Endometrial microvascular endothelial cells (primary cell): ENCODE measurements around a stretch of chr18.

- RAMPAGE, long total RNA = no peak
Observed at GRCh38 chr18:23521642-23522381, 18.5 kb downstream of the RMC1 start.

- RAMPAGE, long total RNA = no peak
Observed at GRCh38 chr18:23578484-23579122, 7.7 kb downstream of the NPC1 start.

DNA sequence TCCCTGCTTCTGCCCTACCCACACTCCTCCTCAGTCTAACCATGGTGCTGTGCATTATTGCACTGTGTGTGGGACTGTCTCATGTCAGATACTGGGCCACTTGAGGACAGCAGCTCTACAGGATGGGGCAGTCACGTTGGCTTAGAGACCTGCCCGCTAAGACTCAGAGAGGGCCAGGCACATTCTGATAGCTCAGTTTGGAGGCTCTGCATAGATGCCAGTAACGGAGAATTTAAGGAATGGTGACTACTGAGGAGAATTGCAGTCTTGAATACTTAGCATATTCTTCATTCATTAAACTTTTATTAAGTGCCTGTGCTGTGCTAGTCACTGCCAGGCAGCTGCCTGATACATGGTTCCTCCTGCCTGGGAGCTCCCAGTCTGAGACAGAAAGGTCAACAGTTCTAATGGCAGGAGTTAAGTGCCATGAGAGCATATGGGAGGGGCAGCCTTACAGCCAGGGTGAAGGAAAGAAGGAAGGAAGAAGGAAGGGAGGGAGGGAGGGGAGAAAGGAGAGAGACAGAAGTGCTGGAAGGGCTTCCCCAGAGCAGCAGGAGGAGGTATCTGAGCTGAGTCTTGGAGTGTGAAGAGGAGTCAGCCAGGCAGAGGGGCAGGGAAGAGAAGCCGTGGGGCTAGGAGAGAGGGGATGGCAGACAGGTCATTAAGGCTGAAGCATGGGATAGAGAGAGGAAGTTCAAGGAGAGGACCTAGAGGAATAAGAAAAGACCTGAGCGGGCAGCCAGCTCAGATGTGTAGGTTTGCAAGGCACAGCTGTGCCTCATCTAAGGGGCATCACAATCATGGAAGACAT, 90.8 kb downstream of the LAMA3 start:
- RAMPAGE, long total RNA = no peak

GRCh38 chr18:23835023-23835754, 145.9 kb downstream of the LAMA3 start:
- RAMPAGE, long total RNA = no peak

DNA sequence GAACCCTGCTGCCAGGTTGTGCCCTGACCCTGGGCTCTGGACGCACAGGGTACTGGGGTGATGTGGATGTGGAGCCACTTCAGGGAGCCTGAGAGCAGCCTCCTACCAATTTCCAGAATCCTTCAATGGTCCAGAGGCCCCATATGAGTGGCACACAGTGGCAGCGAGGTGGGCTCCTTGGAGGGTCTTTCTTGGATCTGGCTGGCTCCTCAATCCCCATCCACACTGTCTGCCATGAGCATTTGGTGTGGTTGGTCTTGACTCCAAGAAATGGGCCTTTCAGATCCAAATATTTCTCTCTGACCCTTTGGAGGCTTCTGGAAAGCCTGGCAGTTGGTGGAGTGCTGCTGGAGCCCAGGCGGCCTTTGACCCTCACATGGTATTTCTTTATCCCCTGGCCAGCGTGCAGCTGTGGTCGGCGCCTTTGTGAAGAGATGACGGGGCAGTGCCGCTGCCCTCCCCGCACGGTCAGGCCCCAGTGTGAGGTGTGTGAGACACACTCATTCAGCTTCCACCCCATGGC, 157.9 kb downstream of the LAMA3 start:
- RAMPAGE, long total RNA = no peak

GRCh38 chr18:23994502-23994913, 20.0 kb upstream of the TTC39C start:
- RAMPAGE, long total RNA = no peak

GRCh38 chr18:24326203-24326757, 71.3 kb downstream of the OSBPL1A start:
- RAMPAGE, long total RNA = no peak

DNA sequence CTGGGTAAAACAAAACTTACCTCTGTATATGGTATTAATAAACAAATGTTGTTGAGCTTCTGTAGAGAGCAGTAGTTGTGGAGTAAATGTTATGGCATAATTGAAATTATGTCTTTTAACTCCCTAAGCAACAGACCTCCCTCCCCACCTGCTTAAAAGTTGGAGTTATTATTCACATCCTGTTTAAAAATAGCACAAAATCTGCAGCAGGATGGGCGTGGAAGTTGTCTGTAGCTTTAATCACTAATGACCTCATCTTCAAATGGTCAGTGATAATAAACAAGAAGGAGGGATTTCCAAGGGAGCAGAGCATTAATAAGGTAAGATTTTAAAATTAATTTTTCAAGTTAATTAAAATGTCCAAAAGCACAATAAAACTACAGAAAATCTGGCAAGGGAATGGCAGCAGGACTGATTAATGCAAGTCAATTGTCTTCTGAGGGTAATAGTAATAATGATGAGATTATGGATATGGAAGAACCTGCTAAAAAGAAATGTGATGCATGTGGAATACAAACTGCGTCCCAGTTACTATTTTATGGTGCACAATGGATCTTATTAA, 167.6 kb downstream of the HRH4 start:
- RAMPAGE, long total RNA = no peak

GRCh38 chr18:24913320-24913835, 438.6 kb downstream of the ZNF521 start:
- RAMPAGE, long total RNA = no peak

GRCh38 chr18:24913836-24914345, 438.1 kb downstream of the ZNF521 start:
- RAMPAGE, long total RNA = no peak

DNA sequence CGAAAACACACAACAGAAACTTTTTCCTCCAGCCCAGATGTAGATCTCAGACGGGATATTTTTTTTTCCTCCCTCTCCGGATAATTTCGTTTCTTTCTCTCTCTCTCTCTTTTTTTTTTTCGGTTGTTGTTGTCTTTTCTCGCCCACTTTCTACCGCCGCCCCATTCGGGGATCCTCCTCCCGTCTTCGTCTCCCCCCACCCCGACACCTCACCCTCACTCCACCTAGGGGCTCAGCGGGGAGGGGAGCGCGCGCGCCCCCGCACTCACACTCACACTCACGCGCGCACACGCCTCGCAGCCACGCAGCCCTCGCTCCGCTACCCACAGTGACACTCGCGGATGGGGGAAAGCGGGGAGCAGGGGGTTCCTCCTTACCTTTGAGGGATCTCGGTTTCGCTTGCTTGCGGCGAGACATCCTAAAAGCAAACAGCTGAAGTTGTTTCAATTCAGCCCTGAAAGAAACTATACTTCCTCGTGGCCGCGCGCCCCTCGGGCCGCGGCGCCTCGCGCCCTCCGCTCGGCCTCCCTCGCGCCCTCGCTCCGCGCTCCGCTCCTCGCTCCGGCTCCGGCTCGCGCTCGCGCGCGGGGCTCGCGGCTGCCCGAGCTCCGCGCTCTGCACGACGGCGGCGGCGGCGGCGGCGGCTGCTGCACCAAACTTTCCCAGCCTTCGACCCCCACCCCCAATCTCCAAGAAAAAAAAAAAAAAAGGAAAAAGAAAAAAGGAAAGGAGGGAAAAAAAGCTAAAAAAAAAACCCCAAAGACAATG, 1.3 kb downstream of the ZNF521 start:
- RAMPAGE, long total RNA = no peak

- RAMPAGE, long total RNA = no peak
Observed at GRCh38 chr18:25725123-25725491, 365.3 kb downstream of the SS18 start.

- RAMPAGE, long total RNA = no peak
Observed at GRCh38 chr18:26511211-26512091, 36.9 kb downstream of the KCTD1 start.

DNA sequence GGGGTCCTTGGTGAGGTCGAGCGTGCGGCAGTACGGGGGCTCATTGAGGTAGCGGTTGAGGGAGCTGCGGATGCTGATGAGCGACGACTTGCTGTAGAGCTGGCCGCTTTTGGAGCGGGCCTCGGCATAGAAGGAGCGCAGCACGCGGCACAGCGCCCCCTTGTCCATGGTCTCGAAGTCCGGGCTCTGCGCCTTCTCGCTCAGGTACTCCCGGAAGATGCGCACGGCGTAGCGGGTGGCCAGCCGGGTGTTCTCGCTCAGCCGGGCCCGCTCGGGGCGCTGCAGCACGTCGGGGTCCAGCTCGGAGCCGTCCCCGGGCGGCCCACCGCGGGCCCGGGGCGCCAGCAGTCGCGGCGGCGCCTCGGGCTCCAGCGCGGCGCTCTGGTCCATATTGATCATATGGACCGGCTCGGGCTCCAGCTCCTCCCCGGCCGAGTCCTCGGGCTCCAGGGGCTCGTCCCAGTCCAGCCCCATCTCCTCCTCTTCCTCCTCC, 532 bp downstream of the KCTD1 start:
- RAMPAGE, long total RNA = no peak

GRCh38 chr18:26649237-26649510, 100.8 kb upstream of the KCTD1 start:
- RAMPAGE, long total RNA = no peak

GRCh38 chr18:27143762-27144190, 41.3 kb downstream of the CHST9 start:
- RAMPAGE, long total RNA = no peak

- RAMPAGE, long total RNA = no peak
Observed at GRCh38 chr18:28112009-28112692, 64.8 kb downstream of the CDH2 start.

GRCh38 chr18:28147554-28148131, 29.3 kb downstream of the CDH2 start:
- RAMPAGE, long total RNA = no peak

GRCh38 chr18:28158943-28159516, 17.9 kb downstream of the CDH2 start:
- RAMPAGE, long total RNA = no peak

DNA sequence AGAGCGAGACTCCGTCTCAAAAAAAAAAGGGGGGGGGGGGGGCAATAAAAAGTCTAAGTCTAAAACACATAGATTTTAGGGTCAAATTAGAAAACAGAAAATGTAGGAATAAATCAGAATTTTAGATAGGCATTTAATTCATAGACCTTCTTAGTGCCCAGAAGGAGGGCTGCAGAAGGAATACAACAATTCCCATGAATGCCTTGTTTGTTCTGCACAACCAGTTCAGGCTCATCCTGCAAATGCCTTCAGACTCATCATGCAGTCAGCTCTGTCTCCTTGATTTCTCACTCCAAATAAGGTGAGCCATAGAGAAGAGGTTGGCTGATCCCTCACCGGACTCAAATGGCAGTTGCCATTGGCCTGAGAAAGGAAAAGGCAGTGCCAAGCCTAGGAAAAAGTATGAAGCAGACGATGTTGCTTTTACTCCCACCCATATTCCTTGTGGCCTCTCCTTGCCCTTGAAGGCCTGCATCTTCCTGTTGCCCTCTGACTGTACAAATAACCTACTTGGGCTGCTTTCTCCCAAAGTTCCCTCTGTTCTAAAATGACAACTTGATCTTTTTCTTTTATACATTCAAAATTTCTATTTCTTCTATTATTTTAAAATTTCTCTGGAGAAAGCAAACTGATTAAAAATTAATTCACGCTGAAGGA, 50.3 kb downstream of the DSC3 start:
- RAMPAGE, long total RNA = no peak